Subcutaneous preadipocyte (primary cell): ENCODE measurements around the gene NEU4.

DNA sequence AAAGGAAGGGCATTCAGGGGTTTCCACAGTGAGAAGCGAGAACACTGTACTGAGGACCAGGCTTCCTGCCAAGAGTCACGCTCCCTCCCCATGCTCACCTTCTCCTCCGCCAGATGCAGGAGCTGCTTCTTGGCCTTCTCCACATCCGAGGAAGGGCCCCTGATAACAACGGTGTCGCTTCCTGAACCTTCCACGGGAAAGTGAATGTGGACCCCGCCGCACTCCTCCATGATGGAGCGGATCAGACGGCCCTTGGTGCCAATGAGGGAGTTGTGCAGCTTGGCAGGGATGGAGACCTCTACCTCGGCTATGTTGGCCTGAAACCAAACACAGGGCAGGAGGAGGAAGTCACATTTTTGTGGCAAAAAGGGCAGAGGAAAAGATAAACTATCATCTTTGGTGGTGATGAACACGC lies 53.9 kb downstream of the ANO7 start:
- CAGE, long polyA plus RNA, result no peak

DNA sequence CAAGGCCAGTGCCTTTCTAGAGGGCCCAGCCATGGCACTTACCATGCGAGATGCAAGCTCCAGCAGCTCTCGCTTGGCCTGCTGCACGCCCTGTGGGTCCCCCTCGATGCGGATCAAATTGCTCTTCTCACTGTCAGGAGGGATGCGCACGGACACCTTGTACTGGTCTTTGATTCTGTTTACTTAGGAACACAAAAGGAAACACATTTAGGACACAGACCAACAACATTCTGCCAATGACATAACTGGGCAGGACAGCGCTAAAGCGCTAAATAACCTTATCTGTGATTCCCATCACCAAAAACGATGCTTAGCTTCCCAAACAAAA lies 61.3 kb downstream of the ANO7 start:
- CAGE, long polyA plus RNA, result no peak

- CAGE, long polyA plus RNA, result no peak
Observed at GRCh38 chr2:241488796-241489037, 19.7 kb downstream of the STK25 start.

- CAGE, long polyA plus RNA, result no peak
Observed at GRCh38 chr2:241552676-241553052, 5.9 kb upstream of the BOK start.

- CAGE, long polyA plus RNA, result no peak
Observed at GRCh38 chr2:241560748-241561513, 2.4 kb downstream of the BOK start.

- CAGE, long polyA plus RNA, result no peak
Observed at GRCh38 chr2:241675983-241676461, 10.6 kb downstream of the DTYMK start.

DNA sequence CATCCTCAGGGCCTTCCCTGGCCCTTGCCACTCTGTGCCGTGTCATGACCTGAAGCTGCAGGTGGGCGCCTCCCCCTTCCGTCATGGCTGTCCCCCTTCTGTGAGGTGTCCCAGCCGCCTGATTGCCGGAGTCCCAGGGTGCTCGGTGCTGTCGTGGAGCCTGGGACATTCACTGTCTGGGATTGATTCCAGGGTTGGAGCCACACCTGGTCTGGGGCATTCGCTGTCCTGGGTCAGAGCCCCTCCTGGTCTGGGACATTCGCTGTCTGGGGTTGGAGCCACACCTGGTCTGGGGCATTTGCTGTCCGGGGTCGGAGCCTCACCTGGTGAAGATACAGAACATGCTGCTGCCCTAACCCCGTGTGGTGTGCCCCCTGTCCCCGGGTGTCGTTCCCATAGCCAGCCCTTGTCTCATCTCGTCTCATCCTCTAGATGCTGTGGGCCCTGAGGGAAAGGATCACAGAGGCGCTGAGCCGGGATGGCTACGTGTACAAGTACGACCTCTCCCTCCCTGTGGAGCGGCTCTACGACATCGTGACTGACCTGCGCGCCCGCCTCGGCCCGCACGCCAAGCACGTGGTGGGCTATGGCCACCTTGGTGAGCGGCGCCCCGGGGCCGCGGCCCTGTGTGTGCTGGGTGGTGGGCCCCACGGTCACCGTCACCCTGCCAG lies 21.1 kb upstream of the GAL3ST2 start:
- CAGE, long polyA plus RNA, result no peak

DNA sequence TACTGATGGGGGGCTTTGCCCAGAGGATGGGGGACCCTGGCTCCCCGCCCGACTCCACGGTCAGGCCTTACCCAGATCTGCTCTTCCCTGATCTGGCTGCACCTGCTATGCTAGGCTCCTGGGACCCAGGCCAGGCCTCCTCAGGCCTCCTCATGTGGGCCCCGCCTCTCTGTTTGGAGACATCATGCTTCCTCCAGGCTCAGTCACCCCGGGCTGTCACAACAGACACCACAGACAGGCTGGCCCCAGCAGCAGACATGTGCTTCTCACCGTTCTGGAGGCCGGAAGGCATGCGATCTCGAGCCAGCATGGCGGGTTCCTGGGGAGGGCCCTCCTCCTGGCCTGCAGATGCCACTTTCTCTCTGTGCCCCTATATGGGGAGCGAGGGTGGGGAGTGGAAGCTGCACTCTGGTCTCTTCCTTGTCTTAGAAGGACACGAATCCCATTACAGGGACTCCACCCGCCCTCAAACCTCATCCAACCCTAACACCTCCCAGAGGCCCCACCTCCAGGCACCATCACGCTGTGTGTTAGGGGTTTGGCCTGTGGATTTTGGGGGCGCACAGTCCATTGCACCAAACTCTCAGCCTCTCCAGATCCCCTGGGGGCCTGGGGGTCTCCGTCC lies 10.8 kb upstream of the NEU4 start:
- CAGE, long polyA plus RNA, result no peak

DNA sequence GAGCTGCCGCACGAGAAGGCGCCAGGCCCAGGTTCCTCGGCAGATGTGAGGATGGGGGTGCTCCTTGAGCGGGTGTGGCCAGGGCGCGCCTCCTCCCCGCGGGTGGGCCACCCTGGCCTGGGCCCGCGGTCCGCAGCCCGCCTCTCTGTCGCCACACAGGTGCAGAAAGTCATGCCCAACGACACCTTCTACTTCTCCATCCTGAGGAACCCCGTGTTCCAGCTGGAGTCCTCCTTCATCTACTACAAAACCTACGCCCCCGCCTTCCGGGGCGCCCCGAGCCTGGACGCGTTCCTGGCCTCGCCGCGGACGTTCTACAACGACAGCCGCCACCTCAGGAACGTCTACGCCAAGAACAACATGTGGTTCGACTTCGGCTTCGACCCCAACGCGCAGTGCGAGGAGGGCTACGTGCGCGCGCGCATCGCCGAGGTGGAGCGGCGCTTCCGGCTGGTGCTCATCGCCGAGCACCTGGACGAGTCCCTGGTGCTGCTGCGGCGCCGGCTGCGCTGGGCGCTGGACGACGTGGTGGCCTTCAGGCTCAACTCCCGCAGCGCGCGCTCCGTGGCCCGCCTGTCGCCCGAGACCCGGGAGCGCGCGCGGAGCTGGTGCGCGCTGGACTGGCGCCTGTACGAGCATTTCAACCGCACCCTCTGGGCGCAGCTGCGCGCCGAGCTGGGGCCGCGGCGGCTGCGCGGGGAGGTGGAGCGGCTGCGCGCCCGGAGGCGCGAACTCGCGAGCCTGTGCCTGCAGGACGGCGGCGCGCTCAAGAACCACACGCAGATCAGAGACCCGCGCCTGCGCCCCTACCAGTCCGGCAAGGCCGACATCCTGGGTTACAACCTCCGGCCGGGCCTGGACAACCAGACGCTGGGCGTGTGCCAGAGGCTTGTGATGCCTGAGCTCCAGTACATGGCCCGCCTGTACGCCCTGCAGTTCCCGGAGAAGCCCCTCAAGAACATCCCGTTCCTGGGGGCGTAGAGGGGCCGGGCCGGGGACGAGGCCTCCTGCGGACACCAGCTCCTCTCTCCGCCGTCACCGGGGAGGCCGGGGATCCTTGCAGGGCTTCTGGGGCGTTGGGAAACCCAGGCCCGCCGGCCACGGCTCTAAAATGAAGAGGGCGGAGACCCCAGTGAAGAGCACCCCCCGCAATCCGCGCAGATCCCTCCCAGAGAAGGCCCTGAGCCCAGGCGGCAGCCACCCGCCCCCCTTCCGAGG lies 5.4 kb upstream of the NEU4 start:
- CAGE, long polyA plus RNA, result no peak

DNA sequence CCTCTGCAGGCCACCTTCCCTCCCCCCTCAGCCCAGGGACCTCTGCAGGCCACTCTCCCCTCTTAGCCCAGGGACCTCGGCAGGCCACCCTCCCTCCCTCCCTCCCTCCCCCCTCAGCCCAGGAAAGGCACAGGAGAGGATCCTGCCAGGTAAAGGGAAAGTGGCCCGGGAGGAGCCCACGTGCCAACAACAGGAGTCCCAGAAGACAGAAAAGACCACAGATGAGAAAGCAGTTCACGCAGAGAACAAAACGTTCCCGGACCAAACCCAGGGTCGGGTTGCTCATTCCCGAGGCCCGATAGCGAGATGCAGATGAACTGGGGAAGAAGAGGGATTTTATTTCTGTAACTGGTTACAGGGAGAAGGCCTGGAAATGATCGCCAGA lies 1.0 kb upstream of the NEU4 start:
- CAGE, long polyA plus RNA, result no peak

GRCh38 chr2:241808603-241809377 lies at the start of gene NEU4:
TSS of gene NEU4 (plus strand) at chr2:241809193.
- CAGE, long polyA plus RNA, result no peak

GRCh38 chr2:241891354-241891763 lies 8.9 kb downstream of the FAM240C start:
- CAGE, long polyA plus RNA, result no peak

DNA sequence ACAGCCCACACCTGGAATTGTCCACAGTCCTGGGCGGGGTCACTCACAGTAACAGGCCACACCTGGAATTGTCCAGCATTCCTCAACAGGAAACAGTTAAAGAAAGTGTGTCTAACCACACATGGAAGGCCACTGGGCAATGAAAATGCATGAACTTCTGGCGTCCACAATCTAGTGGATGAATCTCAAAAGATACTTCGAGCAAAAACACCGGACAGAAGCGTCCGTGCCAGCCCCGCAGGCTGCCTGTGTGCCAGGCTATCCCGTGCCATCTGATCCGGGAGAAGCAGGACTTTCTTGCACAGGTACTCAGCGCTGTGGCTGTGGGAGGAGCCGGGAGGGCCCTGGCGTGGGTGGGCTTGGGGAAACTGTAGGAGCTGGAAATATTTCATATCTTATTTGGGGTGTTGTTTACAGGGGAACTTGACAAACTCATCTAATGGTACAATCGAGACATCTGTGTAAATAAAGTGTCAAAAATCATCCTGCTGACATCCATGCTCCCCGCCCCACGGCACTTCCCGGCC lies 83.0 kb upstream of the FAM240C start:
- CAGE, long polyA plus RNA, result no peak

DNA sequence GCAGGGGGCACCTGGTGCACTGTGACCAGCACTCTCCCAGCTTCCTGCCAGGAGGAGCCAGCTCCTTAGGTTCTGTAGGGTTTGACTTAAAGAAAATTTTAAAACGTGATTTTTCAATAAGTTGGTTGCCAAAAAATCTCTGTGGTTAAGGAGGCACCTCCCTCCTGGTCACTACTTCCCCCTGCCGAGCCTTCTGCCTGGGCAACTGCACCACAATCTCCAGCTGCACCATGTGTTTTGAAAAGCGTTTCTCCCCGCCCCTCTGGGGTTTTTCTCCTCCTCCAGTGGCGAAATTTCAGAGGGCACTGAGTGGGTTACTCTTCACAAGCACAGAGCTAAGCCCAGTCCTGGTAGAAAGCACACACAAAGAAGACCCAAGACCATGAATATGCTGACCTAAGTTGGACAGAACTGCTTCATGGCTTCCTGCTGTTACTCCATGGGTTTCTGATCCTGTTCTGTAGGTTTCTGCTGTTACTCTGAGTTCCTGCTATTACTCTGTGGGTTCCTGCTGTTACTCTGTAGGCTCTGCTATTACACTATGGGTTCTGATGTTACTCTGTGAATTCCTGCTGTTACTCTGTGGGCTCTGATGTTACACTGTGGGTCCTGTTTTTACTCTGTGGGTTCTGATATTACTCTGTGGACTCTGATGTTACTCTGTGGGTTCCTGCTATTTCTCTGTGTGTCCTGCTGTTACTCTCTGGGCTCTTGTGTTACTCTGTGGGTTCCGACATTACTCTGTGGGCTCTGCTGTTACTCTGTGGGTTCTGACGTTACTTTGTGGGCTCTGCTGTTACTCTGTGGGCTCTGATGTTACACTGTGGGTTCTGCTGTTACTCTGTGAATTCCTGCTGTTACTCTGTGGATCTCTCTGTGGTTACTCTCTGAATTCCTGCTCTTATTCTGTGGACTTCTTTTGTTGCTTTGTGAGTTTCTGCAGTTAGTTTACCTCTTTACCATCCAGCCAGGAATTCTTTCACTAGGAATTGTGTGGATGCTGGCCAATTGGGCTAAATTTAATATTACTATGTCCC lies 185.9 kb upstream of the FAM240C start:
- CAGE, long polyA plus RNA, result no peak